Breast epithelium (tissue), 2 donors: Measurements from ENCODE around the gene PROS1.

DNA sequence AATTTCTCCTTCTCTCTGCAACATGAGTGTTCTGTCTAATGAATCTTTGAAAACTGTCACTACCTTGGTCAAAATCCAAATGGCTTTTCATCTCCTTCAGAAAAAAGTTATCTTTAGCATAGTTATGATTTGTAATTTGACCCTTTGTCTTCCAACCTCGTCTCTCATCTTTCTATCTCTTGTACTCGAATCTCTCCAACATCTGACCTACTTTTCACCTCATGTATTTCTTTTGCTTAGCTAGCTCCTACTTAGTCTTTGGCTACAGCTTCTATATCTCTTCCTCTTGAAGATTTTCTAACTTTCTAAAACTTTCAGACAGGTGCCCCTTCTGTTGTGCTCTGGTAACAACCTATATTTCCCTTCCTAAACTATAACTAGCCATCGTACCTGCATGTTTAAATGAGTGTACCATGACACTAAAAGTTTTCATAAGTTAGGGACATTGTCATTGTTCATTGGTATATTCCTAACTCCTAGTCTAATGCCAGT lies 971.0 kb downstream of the ROBO1 start:
- PRO-cap = no peak
- RAMPAGE, long total RNA, 2 experiments = no peak in any of the 2 experiments

- PRO-cap = no peak
- RAMPAGE, long total RNA, 2 experiments = no peak in any of the 2 experiments
These were observed 139.1 kb downstream of the GBE1 start for GRCh38 chr3:81622121-81622958.

DNA sequence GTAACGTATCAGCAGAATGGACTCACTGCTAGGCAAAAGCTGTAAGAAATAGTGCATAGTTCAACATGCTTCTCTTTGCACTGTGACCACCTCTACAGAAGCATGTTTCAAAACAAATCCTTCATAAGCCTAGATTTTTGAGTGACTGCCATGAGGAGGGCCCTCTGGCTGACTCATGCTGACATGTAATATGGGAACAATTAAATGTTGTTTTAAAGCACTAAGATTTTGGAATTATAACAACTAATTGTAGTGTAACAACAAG lies 3.1 kb downstream of the GBE1 start:
- PRO-cap = no peak
- RAMPAGE, long total RNA, 2 experiments = no peak in any of the 2 experiments

DNA sequence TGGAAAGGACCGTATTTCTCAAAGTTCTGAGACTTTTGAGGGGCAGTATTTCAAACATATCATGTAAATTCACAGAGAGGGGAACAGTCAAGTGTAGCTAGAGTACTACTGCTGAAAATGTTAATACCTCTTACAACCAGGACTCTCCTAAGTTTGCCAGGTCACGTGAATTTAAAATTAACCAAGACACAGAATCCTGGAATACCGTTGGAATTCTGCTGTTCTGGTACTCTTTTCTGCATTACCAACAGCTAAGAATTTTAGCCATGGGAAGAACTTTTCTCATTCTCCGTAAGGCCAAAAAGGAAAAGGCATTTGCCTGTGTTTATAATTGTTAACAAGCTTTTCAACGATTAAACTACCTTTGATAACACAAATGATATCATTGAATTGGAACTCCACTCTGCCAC lies 567 bp upstream of the GBE1 start:
- PRO-cap = no peak
- RAMPAGE, long total RNA, 2 experiments = no peak in any of the 2 experiments

DNA sequence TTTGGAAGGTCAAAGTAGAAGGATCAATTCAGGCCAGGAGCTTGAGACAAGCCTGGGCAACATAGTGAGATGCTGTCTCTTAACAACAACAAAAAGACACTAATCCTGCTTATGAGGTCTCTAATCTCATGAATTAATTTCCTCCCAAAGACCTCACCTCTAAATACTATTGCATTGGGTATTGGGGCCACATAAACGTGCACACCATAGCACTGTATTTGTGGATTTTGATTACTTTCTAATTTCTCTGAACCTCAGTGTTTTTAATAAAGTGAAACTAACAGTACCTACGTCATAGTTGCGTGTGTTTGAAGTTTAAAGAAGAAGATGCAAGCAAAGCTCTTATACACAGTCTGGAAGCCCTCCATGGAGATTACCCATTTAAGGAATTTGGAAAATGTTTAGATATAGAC lies 581.0 kb upstream of the GBE1 start:
- PRO-cap = no peak
- RAMPAGE, long total RNA, 2 experiments = no peak in any of the 2 experiments

DNA sequence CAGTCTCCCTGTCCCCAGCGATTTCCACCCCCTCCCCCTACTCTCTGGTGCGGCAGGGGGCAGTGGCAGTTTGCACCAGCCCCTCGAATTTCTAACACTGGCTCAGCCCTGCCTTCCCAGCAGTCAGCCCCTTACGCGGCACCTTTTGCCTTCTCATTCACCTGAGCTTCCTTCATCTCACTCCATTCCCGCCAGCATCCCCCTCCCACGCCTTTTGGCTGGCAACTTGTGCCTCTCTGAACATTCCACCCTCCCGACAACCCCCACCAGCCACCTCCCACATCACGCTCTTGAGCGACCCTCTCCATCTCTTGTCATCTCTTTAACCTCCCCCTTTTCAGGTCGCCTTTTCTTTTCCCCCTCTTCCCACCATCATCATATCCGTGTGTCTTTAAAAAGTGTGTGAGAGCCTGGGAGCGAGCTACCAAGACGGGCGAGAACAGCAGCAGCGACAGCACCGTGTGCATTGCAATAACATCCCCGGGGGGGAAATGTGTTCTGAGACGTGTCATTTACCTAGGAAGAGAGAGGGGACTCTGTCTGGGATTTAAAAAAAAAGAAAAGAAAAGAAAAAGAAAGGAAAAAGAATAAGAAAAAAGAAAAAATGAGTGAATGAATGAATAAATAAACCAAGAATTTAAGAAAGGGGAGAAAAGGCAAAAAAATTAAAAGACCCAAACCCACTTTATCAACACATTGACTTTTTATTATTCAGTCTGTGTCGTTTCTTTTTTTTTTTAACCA lies 1.1 kb downstream of the CADM2 start:
- PRO-cap = no peak
- RAMPAGE, long total RNA, 2 experiments = no peak in any of the 2 experiments

GRCh38 chr3:86247882-86248133 lies 743.1 kb downstream of the VGLL3 start:
- PRO-cap = no peak
- RAMPAGE, long total RNA, 2 experiments = no peak in any of the 2 experiments

GRCh38 chr3:86990132-86990797 lies 684 bp downstream of the VGLL3 start:
- PRO-cap = unidirectional peak, minus-strand start at chr3:86990566
- RAMPAGE, long total RNA, 2 experiments = no peak in any of the 2 experiments

DNA sequence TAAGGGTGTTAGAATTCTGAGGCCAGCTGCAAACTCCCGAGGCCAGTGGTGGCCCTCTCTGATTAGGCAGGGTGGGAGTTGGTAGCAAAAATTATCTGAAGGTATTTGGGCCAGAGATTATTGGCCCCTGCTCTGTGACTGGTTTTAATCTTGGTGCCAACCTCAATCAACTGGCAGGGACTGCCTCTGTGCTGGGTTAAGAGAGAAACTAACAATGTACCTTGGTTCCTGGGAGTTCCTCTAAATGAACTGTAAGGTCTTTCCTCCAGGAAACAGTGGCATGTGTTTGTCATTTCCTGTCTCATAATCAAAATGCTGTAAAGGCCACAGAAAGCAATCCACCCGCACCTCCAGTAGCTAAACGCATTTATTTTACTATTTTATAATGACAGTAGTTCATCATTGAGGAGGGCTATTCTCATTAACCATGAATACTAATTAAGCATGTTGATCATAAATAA lies 5.1 kb downstream of the POU1F1 start:
- PRO-cap = no peak
- RAMPAGE, long total RNA, 2 experiments = no peak in any of the 2 experiments

GRCh38 chr3:87791472-87791751 lies 1.1 kb upstream of the HTR1F start:
- PRO-cap = no peak
- RAMPAGE, long total RNA, 2 experiments = no peak in any of the 2 experiments

- PRO-cap = no peak
- RAMPAGE, long total RNA, 2 experiments = no peak in any of the 2 experiments
These were observed 68.0 kb downstream of the PROS1 start for GRCh38 chr3:93905463-93906234.

GRCh38 chr3:93940836-93941538 lies 32.7 kb downstream of the PROS1 start:
- PRO-cap = no peak
- RAMPAGE, long total RNA, 2 experiments = no peak in any of the 2 experiments

DNA sequence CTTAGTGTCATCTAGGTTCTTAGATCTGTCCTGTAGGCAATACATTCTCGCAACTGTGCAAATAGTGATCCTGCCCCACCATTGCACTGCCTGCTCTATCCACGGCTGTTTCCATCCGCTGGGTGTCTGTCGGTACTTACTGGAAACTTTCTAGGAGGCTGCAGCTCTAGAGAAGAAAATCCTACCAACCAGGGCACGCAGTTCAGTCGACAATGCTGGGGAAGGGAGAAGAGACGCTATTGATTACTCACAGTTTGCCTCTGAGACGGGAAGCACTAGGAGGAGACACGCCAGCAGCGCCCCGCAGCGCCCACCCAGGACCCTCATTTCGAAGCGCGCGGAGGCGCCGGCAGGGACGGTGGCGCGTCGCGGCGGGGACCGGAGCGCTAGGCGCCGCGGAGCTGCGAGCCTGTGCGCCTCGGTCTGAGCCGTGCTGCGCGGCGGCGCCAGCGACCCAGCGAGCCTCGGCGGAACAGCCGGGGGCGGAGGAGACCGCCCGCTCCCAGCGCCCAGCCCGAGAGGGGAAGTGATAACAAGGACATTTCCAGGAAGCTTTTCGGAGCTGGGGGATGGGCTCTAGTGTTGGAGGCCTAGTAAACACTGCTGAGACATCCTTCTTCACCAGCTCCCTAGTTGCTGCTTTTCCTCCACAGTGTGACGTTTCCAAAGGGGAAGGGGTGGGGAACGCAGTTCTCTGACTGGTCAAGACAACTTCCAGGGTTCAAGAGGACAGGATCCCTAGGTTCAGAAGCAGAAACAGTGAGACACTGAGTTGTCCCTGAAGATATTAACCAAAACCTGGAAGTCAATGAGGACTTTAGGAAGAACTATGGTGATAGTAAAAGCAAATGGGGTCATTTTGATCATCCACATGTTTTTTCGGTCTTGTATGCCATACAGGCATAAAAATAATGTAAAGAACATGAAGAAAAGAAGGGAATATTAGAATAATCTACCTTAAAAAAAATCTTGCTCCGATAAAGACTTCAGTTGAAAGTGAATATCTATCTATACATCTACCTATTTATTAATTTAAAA lies at the start of gene PROS1:
Gene PROS1 (minus strand): TSS at position 474 of the 1,038 bp plus-strand sequence.
- PRO-cap = bidirectional peak, plus-strand start at position 331 of the sequence, minus-strand start at position 111 of the sequence; bidirectional peak, plus-strand start at position 747 of the sequence, minus-strand start at position 425 of the sequence
- RAMPAGE, long total RNA, 2 experiments = no peak in any of the 2 experiments

- PRO-cap = no peak
- RAMPAGE, long total RNA, 2 experiments = start-site peak on the minus strand in 2 of 2 experiments, at chr3:96617937-96617967 at its widest, 285 to 1,765 reads per replicate
These were observed 196.7 kb upstream of the EPHA6 start for GRCh38 chr3:96617602-96618254.

GRCh38 chr3:96991825-96992269 lies 177.5 kb downstream of the EPHA6 start:
- PRO-cap = no peak
- RAMPAGE, long total RNA, 2 experiments = no peak in any of the 2 experiments

GRCh38 chr3:97932331-97932784 lies 39.9 kb downstream of the RIOX2 start:
- PRO-cap = no peak
- RAMPAGE, long total RNA, 2 experiments = no peak in any of the 2 experiments

- PRO-cap = no peak
- RAMPAGE, long total RNA, 2 experiments = no peak in any of the 2 experiments
These were observed 29.4 kb upstream of the ST3GAL6 start for GRCh38 chr3:98733523-98734333.

- PRO-cap = no peak
- RAMPAGE, long total RNA, 2 experiments = no peak in any of the 2 experiments
These were observed 14.1 kb downstream of the ST3GAL6 start for GRCh38 chr3:98777212-98777644.

- PRO-cap = no peak
- RAMPAGE, long total RNA, 2 experiments = no peak in any of the 2 experiments
These were observed 48.0 kb downstream of the ST3GAL6 start for GRCh38 chr3:98811156-98811454.

GRCh38 chr3:99505898-99506510 lies 132.4 kb upstream of the COL8A1 start:
- PRO-cap = no peak
- RAMPAGE, long total RNA, 2 experiments = no peak in any of the 2 experiments